Metastatic Breast Carcinoma in the Brain (tissue), 10 donors: ENCODE results near the gene HGF.

GRCh38 chr7:80680002-80680662 is 41.7 kb downstream of the CD36 start:
- PRO-cap, 10 experiments: no peak in any of the 10 experiments

DNA sequence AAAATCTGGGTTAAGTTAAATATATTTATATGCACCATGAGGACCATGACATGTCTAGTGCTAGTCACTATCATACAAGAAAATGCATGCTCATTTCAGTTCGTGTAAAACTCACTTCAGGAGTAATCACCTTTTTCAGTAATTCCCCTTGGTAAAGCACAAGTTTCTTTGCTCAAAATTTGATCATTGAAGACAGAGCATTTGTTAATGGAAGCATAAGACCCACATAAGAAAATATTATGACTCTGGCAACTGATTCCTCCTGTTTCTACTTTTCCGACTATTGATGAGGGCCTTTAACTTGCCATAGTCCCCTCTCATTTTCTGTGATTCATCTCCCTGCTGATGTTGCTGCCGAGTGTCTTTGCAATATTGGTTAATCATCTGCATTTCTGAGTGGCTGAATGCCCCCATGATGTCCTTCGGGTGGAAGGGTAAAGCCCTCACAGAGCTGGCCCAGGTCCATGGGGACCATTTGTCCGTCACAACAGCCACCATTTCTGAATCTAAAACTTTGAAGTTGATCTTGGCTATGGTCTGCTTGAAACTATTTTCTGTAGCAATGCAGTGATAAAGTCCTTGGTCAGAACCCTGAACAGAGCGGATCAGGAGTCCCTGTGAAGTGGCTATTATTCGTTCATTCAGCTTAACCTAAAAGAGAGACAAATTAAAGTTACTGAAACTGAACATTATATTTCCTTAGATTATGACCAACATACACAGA is 106.4 kb downstream of the CD36 start:
- PRO-cap, 10 experiments: no peak in any of the 10 experiments

DNA sequence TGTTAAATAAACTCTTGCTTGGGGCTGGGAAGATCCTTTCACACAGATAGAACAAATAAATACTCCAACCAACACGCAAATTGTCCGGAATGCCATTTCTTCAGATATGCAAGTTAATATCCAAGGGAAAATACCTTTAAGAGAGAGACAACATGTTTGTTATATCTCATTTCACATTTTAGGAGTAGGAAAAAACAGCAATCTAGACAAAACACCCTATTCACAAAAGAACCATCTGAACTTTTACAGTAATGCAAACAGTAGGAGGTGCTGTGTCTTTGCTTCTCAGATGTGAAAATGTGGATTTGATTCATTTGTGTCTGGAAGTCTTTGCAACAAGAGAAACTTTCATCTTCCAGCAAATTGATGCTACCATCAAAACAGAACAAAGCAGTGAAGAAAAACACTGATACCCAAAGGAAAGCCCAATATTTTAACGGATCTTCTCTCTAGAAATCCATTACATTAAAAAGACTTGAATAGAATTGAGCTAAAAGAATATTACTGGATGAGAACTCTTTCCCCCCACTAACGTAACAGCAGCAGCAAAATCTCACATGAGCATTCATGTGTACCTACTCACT is 2.1 kb downstream of the SEMA3C start:
- PRO-cap, 10 experiments: peak in 2 of 10 experiments; most common plus-strand start position 309 of the sequence (in 1)

GRCh38 chr7:81769822-81770821 is at the start of gene HGF:
Gene HGF, minus strand, starts transcription at chr7:81770047.
- PRO-cap, 10 experiments: no peak in any of the 10 experiments

DNA sequence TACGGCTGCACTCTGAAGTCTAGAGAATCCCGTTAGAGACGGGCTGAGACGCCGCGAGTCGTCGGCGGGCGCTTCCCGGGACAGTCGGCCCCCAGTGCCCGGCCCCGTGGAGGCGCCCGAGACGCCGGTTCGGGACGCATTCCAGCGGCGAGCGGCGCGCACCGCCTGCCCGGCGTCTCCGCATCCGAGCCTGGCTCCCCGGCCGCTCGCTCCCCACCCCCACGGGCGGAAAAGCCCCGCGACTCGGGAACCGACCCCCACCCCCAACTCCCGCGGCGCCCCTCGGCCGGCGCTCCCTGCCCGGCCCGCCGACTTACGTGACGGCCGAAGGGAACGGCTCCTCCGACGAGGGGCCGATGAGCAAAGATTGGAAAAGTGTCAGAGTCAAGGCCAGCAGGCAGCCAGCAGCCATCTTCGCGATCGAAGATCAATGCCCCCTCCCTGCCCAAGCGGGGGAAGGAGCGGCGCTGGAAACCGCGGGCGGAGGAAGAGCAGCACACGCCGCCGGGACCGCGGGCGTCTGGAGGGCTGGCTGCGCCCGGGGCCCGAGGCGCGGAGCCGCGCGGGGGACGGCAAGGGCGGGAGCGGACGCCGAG is 431 bp downstream of the CACNA2D1 start:
- PRO-cap, 10 experiments: peak in 2 of 10 experiments; most common minus-strand start position 522 of the sequence (in 2)

GRCh38 chr7:84944748-84944995 is 242.2 kb downstream of the SEMA3D start:
- PRO-cap, 10 experiments: no peak in any of the 10 experiments

GRCh38 chr7:87004262-87005049 is 55.0 kb downstream of the ELAPOR2 start:
- PRO-cap, 10 experiments: no peak in any of the 10 experiments

DNA sequence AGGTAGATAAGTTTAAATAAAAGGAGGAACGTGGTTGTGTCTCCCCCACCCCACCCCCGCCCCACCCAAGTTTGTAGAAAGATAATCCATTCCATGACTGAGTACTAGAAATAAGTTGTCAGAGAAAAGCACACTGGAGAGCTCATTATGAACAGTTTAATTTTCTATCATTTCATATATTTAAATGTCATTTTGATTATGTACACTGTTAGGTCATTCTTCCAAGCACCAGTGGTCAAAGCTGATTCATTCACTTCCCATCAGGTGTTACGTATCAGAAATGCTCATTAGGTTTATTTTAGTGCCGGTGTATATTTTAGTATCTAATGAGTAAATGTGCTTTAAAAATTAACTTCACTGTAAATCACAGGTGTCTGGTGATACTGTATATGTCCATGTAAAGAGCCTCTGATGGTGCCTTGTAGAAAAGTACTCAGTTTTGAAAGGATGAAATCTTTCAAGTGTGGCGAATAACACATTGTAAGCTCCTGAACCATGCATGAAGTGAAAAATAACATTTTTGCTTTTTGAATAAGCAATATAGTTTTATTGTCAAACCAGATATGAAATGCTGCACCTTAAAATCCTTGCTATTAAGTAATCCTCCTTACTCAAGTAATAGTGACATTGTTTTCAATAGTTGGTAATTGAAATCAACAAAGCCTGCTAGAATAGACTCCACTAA is 3.6 kb downstream of the DMTF1 start:
- PRO-cap, 10 experiments: no peak in any of the 10 experiments

- PRO-cap, 10 experiments: no peak in any of the 10 experiments
Observed at GRCh38 chr7:87166225-87166655, 14.0 kb downstream of the DMTF1 start.

- PRO-cap, 10 experiments: peak in 1 of 10 experiments; most common plus-strand start chr7:87346059 (in 1); most common minus-strand start chr7:87346065 (in 1)
Observed at GRCh38 chr7:87345938-87346575, 593 bp downstream of the CROT start.

DNA sequence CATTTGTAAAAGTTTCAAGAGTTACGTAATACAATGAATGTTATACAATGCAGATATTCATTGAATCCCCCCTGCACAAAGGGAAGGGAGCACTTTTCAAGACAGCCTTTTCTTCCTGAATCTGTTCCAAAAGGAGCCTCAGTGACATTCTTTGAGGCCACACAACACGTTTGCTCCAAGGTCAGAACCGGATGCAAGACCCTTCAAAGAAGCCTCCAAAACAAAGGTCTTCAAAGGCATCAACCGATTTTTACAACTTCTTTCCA is 490 bp downstream of the ABCB4 start:
- PRO-cap, 10 experiments: no peak in any of the 10 experiments

- PRO-cap, 10 experiments: no peak in any of the 10 experiments
Observed at GRCh38 chr7:87497691-87497890, 22.1 kb upstream of the ABCB4 start.

- PRO-cap, 10 experiments: no peak in any of the 10 experiments
Observed at GRCh38 chr7:87598183-87598606, 2.5 kb downstream of the ABCB1 start.

DNA sequence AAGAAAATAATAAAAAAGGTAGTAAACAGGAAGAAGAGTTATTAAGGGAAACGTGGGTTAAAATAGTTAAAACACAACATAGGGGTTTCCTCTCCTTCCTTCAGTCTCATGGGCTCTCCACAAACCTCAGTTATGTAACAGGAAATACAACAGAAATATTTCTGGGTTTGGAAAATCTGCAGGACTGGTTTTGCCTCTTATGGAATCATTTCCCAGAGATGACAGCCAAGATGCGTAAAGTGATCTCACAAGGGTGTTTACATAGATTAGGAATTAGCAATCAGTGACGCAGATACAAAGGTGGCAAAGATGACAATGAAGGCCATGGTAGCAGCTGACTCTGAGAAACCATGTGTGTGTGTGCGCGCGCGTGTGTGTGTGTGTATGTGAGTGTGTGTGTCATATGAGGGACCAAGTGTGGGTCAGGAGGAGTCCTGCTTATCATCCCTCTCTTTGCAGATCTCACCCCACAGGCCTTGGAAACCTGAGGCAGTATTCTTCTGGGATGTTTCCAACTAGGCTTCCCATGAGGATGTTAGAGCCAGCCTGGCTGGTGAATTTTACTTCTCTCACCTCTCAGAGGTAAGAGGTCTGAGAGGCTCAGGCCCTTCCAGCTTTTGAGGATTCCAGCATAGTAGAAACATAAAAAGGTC is 14.8 kb downstream of the STEAP4 start:
- PRO-cap, 10 experiments: peak in 1 of 10 experiments; most common minus-strand start position 108 of the sequence (in 1)

DNA sequence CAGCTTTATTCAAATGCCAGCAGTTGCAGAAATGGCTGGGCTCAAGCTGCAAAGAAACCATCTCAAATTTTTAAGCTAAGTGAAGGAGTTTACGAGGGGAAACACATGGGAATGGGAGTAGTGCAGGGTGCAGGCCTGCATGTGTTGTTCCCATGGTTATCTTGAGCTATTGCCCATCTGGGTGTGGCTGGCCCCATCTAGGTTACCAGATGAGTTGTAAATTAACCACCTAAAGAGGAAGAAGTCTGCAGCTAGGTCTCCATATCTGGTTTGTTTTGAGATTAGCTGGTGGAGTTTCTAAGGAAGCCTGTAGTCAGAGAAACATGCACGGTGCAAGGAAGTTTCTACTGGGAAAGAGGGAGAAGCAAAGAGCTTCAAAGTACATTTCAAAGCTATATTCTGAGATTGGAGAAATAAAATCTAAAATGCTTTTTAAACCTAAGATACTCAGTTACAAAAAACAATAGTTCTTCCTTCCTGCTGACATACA is 23.2 kb upstream of the STEAP2 start:
- PRO-cap, 10 experiments: peak in 1 of 10 experiments; most common plus-strand start position 311 of the sequence (in 1)

GRCh38 chr7:90462918-90463461 is 6.4 kb upstream of the PTTG1IP2 start:
- PRO-cap, 10 experiments: no peak in any of the 10 experiments

- PRO-cap, 10 experiments: no peak in any of the 10 experiments
Observed at GRCh38 chr7:90691161-90691740, 95.1 kb downstream of the CDK14 start.

DNA sequence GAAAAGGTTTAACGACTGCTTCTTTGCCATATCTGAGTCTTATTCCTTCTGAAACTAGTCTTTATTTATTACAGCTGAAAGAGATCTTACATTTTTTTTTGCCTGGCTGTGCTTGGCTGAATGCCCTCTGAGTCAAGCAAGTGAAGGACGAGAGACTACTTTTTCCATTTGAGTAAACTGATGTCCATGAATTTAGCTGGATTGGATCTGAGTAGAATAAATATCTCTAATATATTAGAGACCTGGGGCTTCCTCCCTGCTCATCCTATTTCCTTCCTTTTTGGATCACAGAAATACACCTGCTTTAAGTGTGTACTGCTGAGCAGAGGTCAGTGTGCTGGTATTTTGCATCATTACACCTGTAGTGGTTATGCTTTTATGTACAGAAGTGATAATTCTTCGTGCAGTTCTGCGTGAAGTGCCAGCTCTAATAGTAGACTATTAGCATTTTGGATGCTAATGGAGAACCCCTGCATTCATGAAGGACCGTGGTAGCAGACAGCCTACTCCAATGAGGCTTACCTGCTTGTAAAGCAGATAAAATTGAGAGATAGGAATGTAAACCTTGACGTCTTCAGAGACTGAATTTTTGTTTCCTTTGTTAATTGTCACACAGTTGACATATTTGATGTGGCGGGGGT is 114.2 kb downstream of the CDK14 start:
- PRO-cap, 10 experiments: no peak in any of the 10 experiments

GRCh38 chr7:90777101-90777580 is 181.0 kb downstream of the CDK14 start:
- PRO-cap, 10 experiments: no peak in any of the 10 experiments

- PRO-cap, 10 experiments: peak in 1 of 10 experiments; most common plus-strand start chr7:91565933 (in 1); most common minus-strand start chr7:91565880 (in 1)
Observed at GRCh38 chr7:91565770-91566242, 301.6 kb downstream of the FZD1 start.